Camera-type eye (tissue), 1 donor: ENCODE results near the genes DNAJC21 and CAPSL.

DNA sequence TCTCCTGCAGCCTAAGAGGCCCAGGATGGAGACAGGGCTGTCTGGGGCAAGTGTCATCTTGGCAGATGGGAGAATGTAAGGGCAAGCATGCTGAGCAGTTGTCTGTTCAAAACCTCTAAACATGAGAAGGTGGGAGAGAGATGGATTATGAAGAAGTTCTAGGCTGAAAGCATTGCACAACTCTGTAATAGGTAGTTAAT lies 244.5 kb upstream of the RAI14 start:
- RAMPAGE, long total RNA = no peak

GRCh38 chr5:34552166-34552790 lies 103.8 kb upstream of the RAI14 start:
- RAMPAGE, long total RNA = no peak

DNA sequence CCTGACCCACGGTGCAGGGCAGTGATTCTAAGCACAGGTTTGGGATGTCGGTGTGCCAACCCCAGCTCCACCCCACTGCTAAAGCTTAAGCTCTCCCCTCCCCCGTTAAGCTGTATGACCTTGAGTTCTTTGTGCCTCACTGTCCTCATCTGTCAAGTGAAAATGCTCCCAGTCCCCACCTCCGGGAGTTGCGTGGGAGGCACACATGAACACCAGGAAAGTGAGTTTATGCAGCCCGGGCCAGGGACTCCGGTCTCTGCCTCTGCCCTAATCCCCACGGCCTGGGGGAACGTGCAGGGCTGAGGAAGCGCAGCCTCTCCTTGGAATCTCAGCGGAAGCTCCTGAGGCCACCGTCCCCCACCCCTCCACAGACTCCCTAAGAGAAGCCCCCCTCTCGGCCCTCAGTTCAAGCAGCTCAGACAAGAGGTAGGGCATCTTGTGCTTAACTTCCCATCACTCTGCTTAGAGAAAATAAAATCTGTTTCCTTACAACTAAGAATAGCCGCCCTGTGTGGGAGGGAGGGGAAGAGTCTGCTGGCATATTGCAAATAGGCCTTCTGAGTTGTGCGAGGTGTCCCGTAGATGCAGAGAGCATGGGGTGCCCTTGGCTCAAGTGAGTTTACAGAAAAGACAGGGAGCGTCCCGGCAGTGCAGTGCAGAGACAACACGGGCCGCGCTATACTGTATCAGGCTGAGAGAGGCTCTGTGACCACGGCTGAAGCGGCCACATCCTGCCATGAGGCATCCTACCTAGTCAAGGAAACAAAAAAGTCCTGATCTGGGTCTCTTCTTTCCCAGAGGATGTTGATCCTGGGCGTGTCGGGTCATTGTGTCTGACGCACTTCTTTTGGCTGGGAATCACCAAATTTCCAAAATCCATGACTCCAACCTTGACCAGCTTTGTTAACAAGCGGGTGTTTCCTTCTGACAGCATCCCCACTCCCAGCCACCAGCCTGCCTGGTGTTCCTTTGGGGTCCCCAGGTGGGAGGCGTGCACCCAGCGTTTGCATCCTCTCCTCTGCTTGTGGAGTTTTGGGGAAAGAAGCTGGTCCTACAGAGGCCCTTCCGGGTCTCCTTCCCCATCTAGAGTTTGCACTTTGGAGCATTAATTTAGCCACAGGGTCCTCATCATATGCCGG lies 91.7 kb upstream of the RAI14 start:
- RAMPAGE, long total RNA = no peak

- RAMPAGE, long total RNA = no peak
Observed at GRCh38 chr5:34586059-34586509, 70.0 kb upstream of the RAI14 start.

DNA sequence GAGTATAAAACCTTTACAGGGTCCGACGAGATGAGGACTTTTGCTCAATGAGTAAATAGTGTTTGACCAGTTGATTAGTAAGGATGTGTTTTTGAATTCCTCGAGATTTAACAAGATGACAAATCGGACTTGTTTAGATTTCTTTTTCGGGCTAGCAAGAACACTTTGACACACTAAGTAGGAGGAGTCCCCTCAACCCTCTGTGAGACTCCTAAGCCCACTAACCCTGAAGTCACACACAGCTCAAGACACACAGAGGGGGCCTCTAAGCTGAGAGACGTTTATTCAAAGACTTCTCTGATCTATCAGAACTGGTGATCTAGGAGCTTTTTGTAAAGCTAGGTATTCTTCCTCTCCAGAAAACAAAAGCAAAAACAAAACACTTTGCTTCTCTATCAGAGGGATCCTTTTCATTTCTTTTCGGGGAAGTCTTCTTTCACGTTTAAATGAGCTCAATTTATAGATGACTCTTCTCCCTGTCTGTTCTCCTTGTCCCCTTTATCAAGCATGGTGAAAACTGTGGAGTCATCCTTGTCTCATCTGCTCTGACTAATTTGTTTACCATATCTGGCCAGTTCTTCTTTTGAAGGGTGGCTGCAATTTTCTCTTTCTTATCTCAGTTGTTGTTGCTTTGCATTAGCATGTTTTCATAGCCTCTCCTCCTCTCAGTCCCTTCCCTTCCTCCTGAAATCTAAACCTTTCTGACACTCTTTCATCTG lies 68.7 kb upstream of the RAI14 start:
- RAMPAGE, long total RNA = no peak

DNA sequence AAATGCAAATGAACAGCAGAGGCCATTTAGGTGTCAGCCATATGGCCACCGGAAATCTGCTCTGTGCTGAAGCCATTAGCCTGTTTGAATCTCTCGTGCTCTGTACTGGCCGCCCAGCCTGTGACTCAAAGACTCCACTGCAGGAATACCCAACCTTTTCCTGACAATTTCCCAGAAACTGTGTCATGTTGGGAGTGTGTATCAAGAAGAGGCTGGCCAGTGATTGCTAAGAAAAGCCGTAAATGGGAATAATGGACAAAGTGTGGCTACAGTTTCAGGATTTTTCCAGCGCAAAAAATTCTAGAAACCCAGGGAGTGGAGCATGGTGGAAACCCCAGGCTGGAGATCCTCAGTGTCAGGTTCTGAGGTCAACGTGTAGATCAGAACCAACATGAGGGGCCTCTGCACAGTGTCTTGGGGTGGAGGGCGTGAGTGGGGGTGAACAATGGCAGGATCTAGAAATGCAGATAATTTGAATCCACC lies 35.8 kb upstream of the RAI14 start:
- RAMPAGE, long total RNA = no peak

GRCh38 chr5:34687215-34687736 lies 31.1 kb downstream of the RAI14 start:
- RAMPAGE, long total RNA = no peak

GRCh38 chr5:34911287-34911972 lies 3.9 kb downstream of the RAD1 start:
- RAMPAGE, long total RNA = no peak

DNA sequence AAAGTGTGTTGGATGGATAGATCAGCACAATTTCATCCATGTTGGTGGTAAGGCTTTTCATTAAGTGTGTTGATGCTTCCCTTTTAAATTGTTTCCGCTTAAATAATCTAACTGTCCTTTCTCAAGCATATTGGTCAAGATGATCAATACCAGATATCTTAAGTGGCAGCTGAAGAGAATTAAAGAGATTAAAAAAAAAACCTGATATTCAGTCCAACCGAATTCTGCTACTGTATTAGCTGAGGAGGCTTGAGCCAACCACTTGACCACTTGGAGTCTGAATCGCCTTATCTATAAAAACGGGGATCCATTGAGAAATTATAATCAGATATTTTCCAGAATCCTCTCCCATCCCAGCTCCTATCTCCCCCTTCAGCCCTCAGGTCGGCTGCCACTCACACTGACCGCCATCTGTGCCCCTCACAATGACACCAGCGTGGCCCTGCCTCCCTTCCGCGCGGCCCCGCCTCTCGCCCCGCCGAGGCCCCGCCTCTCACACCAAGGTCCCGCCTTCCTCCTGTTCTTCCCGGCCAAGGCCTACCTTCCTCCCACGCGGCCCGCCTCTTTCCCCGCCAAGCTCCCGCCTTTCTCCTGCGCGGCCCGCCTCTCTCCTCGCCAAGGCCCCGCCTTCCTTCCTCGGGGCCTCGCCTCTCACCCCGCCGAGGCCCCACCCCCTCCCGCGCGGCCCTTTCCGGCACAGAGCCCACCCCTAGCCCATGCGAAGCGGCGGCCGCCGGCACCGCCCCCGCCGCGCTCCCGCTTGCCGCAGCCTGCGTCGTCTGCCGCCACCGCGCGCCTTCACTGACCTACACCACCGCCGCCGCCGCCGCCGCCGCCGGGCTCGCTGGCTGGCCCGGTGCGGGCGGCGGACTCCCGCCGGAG lies at the start of gene DNAJC21:
DNAJC21 (plus strand) TSS at position 717 of the 882 bp plus-strand sequence.
- RAMPAGE, long total RNA = no peak

DNA sequence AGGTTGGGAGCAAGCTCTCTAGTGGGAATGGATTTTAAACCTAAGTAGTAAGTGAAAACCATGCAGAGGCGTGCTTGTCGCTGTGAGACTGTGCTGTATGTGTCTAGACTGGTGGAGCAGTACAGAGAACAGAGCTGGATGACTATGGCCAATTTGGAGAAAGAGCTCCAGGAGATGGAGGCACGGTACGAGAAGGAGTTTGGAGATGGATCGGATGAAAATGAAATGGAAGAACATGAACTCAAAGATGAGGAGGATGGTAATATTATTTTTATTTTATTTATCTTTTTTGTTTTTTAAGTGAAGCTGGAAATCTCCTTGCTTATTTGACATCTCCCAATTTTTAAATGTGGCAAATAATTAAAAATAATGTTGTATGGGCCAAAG lies 9.4 kb downstream of the DNAJC21 start:
- RAMPAGE, long total RNA = no peak

DNA sequence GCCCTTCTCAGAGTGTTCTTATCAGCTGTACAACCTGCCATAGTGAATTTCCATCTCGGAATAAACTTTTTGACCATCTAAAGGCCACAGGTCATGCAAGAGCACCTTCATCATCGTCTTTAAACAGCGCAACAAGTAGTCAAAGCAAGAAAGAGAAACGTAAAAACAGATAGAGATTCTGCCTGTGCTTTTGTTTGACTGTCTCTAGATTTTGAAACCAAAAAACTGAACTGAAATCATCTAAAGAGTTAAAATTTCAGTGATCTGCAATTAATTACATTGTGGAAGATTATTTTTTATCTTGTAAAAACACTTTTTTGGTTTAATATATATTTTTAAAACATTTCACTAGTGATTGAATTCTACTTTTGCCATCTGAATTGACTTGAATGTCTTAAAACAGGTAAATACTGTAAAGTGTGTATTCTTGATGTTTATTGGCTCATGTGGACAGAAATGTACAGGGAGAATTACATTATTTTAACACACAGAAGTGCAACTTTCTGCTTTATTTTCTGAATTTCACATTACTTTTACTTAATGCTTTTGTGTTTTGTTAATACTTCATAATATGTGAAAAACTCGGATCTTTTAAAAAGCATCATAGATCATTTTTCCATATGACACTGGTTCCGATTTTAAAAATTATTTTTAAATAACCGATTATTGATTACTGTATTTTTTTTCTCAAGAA lies 25.3 kb downstream of the DNAJC21 start:
- RAMPAGE, long total RNA = no peak

DNA sequence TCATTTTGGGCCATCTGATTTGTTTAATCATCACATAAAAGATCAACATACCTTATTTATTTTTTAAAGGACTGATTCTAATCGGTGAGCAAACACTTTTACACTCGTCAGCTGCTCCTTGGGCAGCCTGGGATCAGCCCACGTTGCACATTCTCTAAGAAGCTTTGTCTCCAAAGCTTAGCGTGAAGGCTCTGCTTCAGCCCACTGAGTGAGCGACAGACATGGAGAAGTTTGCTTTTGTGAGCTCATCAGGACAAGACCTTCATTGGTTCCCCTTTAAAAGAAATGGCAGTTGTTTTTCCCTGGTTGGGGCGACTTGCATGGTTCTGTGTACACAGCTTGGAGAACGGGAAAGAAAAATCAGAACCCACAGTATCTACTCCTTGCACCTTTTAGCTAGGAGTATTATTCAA lies 42.0 kb downstream of the PRLR start:
- RAMPAGE, long total RNA = no peak

GRCh38 chr5:35229188-35230165 lies 810 bp downstream of the PRLR start:
- RAMPAGE, long total RNA = no peak

- RAMPAGE, long total RNA = no peak
Observed at GRCh38 chr5:35247252-35248128, 17.2 kb upstream of the PRLR start.

GRCh38 chr5:35485404-35485804 lies 132.3 kb upstream of the SPEF2 start:
- RAMPAGE, long total RNA = no peak

GRCh38 chr5:35672933-35673554 lies 55.4 kb downstream of the SPEF2 start:
- RAMPAGE, long total RNA = no peak

GRCh38 chr5:35938412-35939108 lies at the start of gene CAPSL:
Gene CAPSL, minus strand, starts transcription at chr5:35938622.
- RAMPAGE, long total RNA = no peak

- RAMPAGE, long total RNA = no peak
Observed at GRCh38 chr5:36070978-36071523, 4.4 kb upstream of the UGT3A2 start.

GRCh38 chr5:36305358-36306069 lies 3.8 kb upstream of the RANBP3L start:
- RAMPAGE, long total RNA = no peak

- RAMPAGE, long total RNA = no peak
Observed at GRCh38 chr5:36535257-36535795, 71.1 kb upstream of the SLC1A3 start.